CD14-positive monocyte (primary cell): ENCODE data around the genes TGIF2LX, TCEAL2 and NXF2B.

DNA sequence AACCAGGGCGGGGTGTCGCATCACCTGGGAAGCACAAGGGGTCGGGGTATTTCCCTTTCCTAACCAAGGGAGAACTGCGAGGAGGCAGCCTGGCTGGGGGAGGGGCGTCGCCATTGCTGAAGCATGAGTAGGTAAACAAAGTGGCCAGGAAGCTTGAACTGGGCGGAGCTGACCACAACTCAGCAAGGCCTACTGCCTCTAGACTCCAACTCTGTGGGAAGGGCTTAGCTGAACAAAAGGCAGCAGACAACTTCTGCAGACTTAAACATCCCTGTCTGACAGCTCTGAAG, 44.8 kb downstream of the CHM start:
- CAGE, long polyA plus RNA, result no peak

DNA sequence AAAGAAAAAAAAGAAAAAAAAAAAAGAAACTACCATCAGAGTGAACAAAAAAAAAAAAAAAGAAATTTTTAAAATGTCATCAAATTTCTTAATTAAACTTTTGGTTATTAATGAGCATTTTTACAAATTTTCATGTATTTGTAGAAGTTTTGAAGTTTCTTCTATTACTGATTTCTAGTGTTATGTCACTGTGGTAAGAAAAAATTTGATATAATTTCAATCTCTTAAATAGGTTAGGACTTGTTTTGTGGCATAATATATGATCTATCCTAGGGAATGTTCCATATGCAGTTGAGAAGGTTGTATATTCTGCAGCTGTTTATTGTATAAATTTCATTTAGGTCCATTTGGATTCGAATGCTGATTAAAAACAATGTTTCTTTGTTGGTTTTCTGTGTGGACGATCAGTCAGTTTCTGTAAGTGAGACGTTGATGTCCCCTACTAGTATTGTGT, 297.3 kb downstream of the DACH2 start:
- CAGE, long polyA plus RNA, result no peak

GRCh38 chrX:88604661-88605268, 142.3 kb upstream of the CPXCR1 start:
- CAGE, long polyA plus RNA, result no peak

DNA sequence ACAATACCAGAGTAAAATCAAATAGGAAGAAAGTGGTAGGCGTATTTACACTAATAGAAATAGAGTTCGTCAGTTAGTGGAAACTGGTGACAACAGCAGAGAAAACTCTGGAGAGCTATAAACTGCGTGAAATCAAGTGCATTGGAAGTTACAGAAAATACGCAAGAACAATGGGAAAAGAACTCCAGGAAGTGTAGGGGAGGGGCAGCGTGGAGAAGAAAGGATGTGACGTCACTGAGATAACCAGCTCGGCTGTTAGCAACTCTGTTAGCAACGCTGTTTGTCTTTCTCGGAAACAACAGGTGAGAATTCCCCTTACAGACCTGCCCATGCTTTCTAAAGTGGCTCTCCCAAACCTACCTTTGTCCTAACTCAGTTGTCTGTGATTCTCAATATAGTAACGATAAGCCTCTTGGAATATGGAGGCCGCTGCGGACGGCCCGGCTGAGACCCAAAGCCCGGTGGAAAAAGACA, at the start of gene TGIF2LX:
TGIF2LX (plus strand) TSS at position 242 of the 474 bp plus-strand sequence.
- CAGE, long polyA plus RNA, result no peak

GRCh38 chrX:91781148-91782385, 2.4 kb downstream of the PCDH11X start:
- CAGE, long polyA plus RNA, result no peak

GRCh38 chrX:96885376-96885575, 1.6 kb downstream of the RPA4 start:
- CAGE, long polyA plus RNA, result no peak

DNA sequence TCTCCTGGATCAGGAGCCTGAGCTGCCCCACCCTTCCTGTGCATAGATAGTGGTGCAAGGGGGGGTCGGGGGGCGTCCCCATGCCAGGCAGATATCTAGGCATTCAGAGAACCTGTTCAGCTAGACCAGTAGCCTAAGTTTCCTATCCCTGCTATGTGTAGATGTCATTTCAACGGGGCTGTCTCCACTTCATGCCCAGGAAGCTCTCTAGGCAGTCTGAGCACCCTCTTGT, 941.0 kb downstream of the PCDH19 start:
- CAGE, long polyA plus RNA, result no peak

GRCh38 chrX:100659627-100660382, 15.8 kb downstream of the SRPX2 start:
- CAGE, long polyA plus RNA, result no peak

DNA sequence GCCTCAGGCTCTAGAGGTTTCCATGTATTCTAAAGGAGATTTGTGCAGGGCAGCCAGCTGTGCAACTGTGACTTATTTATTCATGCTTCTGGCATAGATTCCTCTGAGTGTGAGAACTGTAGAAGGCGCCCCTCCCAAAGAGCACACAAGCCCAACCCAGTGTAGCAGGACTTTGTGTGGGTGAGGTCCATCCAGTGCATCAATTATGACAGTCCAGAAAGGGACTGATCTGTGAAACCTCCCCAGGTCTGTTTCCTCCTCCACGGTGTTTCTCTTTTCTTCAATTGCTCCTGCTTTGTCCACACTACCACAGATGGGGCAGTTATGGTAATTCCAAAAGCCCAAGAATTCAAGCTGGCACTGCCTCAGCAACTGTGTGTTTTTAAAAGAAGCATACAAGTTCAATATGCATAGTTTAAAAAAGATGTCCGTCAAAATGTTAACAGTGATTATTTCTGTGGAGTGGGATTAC, 14.4 kb upstream of the SYTL4 start:
- CAGE, long polyA plus RNA, result no peak

DNA sequence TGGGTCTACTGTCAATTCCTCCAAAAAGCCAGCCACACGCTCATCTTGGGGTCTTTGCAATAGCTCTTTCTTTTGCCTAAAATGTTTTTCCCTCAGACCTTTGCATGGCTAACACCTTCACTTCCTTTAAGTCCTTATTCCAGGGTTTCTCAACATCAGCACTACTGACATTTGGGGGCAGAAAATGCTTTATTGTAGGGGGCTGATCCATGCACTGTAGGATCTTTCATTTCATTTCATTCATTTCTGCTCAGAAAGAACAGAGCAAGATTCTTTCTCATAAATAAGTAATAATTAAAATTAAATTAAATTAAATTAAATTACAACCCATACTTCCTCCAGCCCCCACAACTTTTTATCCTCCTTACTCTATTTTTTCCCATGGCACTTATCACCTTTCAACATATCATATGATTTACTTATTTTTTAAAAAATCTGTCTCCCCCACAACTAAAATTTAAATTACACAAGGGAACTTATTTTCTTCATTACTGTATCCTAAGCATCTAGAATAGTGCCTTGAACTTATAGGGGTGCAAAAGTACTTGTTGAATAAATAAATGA, 22.7 kb downstream of the TRMT2B start:
- CAGE, long polyA plus RNA, result no peak

- CAGE, long polyA plus RNA, result no peak
Measured at GRCh38 chrX:101079762-101080752, 1.4 kb downstream of the TMEM35A start.

GRCh38 chrX:101164556-101165544, 54.7 kb upstream of the DRP2 start:
- CAGE, long polyA plus RNA, result no peak

DNA sequence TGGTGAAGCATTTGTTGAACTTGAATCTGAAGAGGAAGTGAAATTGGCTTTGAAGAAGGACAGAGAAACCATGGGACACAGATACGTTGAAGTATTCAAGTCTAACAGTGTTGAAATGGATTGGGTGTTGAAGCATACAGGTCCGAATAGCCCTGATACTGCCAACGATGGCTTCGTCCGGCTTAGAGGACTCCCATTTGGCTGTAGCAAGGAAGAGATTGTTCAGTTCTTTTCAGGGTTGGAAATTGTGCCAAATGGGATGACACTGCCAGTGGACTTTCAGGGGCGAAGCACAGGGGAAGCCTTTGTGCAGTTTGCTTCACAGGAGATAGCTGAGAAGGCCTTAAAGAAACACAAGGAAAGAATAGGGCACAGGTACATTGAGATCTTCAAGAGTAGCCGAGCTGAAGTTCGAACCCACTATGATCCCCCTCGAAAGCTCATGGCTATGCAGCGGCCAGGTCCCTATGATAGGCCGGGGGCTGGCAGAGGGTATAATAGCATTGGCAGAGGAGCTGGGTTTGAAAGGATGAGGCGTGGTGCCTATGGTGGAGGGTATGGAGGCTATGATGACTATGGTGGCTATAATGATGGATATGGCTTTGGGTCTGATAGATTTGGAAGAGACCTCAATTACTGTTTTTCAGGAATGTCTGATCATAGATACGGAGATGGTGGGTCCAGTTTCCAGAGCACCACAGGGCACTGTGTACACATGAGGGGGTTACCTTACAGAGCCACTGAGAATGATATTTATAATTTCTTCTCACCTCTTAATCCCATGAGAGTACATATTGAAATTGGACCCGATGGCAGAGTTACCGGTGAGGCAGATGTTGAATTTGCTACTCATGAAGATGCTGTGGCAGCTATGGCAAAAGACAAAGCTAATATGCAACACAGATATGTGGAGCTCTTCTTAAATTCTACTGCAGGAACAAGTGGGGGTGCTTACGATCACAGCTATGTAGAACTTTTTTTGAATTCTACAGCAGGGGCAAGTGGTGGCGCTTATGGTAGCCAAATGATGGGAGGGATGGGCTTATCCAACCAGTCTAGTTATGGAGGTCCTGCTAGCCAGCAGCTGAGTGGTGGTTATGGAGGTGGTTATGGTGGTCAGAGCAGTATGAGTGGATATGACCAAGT, 4.5 kb downstream of the HNRNPH2 start:
- CAGE, long polyA plus RNA, result start-site peak on the plus strand centred at position 762 of the sequence, 498 bp wide, 279 and 314 reads in 2 replicates

- CAGE, long polyA plus RNA, result no peak
Measured at GRCh38 chrX:101418808-101419097, 10.7 kb downstream of the HNRNPH2 start.

GRCh38 chrX:101425924-101426487, 18.0 kb downstream of the HNRNPH2 start:
- CAGE, long polyA plus RNA, result no peak

GRCh38 chrX:101478006-101478542, 7.2 kb upstream of the ARMCX4 start:
- CAGE, long polyA plus RNA, result no peak

DNA sequence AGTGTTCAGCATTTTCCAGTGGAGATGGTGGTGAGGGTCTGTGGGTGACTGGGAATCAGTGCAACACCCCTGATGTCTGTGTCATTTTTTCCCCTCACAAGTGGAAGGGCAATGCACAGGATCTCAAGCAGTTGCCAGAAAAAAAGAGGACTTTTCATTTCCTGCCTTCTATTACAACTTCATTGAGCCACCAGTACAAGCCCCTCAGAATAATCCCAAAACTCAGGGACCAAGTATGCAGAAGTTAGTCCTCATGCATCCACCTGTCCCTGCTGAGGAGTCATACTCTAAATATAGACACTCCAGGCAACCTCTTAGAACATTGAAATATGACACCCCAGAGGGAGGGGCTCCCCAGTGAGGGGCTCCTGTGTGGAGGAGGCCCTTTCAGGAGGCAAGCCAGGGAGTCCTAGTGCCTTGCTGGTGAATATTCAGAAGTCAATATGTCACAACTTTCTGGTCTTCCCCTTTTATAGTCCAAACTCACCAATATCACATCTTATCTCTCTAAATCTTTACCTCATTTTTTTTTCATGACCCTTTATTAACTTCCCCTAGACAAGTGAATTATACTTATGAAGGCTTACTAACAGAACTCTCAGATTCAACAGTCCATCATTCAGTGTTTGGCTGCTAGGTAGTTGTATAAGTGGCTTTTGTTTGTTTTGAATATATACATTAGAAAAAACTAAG, 1.5 kb upstream of the ARMCX6 start:
- CAGE, long polyA plus RNA, result no peak

GRCh38 chrX:101780355-101780762, 120.7 kb upstream of the ARMCX2 start:
- CAGE, long polyA plus RNA, result no peak

DNA sequence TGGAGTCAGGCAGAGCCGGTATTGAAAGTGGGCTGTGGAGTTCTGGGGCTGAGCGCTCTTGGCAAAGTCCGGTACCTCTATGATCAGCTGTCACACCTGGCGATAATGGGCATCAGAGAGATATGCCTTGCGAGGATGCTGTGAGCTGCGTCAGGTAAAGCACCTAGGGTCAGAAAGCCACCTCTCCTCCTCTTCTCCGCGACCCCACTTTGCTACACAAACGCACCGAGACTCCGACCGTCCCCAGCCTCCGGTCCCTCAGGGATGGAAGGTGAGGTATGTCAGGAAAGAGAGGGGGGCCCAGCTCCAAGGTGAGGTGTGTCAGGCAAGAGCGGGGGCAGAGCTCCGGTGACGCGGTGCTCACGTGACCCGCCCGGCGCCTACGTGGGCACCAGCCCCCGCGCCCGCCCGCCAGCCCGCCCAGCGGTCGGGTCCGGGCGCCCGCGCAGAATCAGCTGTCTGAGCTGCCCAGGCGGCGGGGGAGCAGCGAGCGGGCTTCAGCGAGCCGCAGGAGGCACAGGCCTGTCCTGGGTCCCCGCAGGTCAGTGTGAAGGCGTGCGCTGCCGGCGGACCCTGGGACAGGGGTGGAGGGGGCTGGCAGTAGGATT, at the start of gene TCEAL2:
TCEAL2 (plus strand) TSS at position 414 of the 608 bp plus-strand sequence.
- CAGE, long polyA plus RNA, result no peak

GRCh38 chrX:102439731-102440300, at the start of gene NXF2B:
NXF2B (minus strand) TSS chrX:102440008.
- CAGE, long polyA plus RNA, result no peak